SK-MEL-5 (cell line): ENCODE measurements around the genes DNAJC19 and SOX2.

RAMPAGE:
- cytosol, long total RNA: no peak
- long total RNA: no peak
- nucleus, long total RNA: no peak
Measured at GRCh38 chr3:177449399-177449761, 252.1 kb upstream of the TBL1XR1 start.

DNA sequence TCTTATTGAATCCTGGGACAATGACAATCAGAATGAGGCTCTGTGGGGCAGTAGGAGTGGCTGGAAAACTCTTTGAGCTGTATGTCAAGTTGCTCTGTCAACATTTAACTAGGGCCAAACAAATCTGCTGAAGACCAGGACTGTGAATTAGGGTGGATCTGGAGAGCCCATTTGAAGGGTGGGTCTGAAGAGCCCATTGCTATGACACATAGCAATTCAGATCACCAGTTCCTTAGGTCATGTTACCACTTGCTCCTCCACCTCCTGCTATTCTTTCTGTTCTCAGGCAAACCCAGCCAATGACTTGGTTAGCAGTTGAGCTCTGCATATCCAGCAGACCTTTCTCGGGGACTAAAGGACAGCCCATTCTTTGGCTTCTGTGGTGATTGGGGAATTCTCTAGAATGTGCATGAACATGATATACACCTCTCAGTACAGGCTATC, 286.3 kb upstream of the TBL1XR1 start:
RAMPAGE:
- cytosol, long total RNA: no peak
- long total RNA: no peak
- nucleus, long total RNA: no peak

DNA sequence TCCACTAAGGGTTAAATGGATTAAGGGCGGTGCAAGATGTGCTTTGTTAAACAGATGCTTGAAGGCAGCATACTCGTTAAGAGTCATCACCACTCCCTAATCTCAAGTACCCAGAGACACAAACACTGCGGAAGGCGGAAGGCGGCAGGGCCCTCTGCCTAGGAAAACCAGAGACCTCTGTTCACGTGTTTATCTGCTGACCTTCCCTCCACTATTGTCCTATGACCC, 38.5 kb downstream of the ZMAT3 start:
RAMPAGE:
- cytosol, long total RNA: no peak
- long total RNA: no peak
- nucleus, long total RNA: no peak

DNA sequence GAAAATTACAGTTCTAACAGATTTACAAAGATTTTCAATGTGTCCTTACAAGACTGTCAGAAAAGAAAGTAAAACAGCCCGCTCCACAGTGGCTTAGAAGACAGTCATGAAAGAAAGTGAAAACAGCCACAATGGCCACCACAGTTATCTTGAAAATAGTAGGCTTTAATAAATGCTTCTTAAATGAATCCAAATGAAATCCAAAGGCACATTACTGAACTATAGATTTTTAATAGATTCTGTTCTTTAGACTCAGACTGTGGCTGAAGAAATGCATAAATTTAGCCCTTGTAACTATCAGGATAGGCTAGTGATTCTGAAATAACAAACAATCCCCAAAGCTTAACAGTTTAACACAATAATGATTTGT, 6.6 kb upstream of the ZNF639 start:
RAMPAGE:
- cytosol, long total RNA: no peak
- long total RNA: no peak
- nucleus, long total RNA: no peak

DNA sequence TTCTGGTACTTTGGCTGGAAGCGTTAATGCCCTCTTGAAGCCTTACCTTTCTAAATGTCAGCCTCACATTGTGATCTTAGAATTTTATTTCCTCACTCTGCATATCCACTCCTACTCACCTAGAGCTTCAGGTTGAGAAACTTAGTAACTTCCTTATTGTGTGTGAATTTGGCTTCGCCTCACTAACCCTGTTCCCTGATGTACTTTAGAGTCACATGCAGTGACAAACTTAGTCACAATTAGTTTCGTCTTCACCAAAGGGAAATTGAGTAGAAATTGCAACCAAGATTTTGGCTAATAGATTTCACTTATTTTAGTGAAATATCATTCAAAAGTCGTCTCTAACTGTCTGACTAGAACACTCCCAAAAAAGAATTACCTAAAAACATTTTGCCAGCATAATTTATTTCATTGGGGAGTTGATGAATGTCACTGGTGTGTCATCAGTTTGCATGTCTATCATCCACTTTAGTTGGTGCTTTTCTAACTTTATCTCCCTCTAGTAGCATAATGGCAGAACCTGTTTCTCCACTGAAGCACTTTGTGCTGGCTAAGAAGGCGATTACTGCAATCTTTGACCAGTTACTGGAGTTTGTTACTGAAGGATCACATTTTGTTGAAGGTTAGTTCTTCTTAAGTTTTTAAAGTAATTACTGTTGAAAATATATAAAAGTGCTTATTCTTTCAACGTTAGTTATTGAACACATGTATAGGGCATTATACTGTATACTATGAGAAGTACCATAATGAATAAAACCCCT, 1.0 kb downstream of the MFN1 start:
RAMPAGE:
- cytosol, long total RNA: no peak
- long total RNA: no peak
- nucleus, long total RNA: no peak

DNA sequence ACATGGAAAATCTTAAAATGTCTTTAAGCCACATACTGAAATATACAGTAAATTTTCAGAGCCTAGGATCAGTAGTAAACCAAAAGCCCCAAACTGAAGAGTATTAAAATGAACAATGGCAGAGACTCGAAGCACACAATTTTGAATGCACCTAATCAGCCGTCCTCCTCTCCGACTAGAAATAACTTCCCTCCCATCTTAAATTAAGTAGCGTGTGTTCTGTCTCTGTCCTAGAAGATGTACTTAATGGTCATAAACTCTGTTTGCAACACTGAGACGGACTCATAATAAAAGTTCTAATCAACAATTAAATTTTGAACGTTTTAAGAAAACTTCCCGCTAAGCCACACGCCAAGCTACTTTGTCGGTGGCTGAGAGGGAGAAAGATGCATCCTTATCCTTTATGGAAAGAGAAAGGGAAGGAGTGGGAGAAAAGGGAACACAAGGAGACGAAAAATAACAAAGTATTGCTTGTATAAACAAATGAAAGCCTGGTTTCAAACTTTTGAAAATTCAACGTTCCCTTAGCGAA, 1.0 kb downstream of the GNB4 start:
RAMPAGE:
- cytosol, long total RNA: no peak
- long total RNA: no peak
- nucleus, long total RNA: no peak

DNA sequence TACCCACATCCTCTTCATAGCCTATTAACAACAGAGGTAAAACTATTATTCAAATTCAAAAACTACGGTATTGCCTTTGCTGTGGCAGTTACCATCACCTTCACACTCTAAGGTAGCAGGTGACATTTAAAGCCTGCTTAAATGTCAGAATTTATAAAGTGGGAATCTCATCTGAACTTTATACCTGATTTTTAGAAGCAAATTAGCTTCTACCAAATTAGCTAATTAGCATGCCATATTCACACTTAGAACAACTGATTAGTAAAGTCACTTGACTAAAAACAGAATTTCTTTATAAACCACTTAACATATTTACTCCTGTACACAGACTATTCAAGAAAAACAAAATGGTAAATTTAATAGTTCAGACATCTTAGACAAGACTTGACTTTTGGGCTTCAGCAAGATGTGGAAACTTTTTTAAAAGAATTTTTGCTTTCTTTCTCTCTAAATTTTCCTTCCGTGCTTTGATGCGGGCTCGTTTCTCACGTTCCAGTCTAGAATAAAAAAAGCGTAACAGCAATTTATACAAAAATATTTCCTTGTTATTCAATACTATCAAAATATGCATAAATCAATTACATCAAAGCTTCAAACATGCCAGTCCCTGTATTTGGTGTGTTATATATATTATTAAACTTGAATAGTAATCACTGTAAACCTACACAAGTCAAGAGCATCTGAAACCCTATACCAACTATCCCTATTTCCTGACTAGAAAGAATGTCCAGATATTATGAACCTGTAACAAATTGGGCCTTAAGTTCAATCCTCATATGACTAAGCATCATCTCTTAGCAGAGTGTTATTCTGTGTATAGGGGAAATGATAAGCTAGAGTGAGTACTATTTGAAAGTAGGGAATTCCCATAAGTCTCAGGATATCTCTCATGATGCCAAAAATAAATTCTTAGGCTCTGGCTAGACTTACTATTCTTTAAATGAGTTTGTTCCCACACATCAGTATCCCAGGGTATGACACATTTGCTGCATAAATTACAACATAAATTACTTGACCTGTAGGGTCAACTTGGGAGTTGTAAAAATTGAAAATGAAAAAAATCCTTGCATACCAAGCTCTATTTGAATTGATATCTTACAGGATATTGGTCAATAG, 15.6 kb downstream of the MRPL47 start:
RAMPAGE:
- cytosol, long total RNA: no peak
- long total RNA: no peak
- nucleus, long total RNA: no peak

DNA sequence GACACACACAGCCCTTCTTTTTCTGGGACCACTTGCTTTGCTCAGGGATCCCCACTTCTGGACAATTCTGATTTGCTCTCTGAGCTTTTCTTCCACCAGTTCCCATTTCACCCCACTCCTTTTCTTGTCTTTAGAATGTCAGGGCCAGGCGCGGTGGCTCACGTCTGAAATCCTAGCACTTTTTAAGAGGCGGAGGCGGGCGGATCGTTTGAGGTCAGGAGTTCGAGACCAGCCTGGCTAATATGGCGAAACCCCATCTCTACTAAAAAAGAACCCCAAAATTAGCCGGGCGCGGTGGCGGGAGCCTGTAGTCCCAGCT, 903 bp downstream of the USP13 start:
RAMPAGE:
- cytosol, long total RNA: no peak
- long total RNA: no peak
- nucleus, long total RNA: no peak

RAMPAGE:
- cytosol, long total RNA: start-site peak on the minus strand at chr3:180989661-180989816, 5,424 and 5,049 reads in 2 replicates
- long total RNA: start-site peak on the minus strand at chr3:180989661-180989751, 3,157 and 2,511 reads in 2 replicates
- nucleus, long total RNA: start-site peak on the minus strand at chr3:180989673-180989751, 844 and 262 reads in 2 replicates
Measured at GRCh38 chr3:180988952-180990211, at the start of gene DNAJC19. TSS of gene DNAJC19 (minus strand) at chr3:180989736.

DNA sequence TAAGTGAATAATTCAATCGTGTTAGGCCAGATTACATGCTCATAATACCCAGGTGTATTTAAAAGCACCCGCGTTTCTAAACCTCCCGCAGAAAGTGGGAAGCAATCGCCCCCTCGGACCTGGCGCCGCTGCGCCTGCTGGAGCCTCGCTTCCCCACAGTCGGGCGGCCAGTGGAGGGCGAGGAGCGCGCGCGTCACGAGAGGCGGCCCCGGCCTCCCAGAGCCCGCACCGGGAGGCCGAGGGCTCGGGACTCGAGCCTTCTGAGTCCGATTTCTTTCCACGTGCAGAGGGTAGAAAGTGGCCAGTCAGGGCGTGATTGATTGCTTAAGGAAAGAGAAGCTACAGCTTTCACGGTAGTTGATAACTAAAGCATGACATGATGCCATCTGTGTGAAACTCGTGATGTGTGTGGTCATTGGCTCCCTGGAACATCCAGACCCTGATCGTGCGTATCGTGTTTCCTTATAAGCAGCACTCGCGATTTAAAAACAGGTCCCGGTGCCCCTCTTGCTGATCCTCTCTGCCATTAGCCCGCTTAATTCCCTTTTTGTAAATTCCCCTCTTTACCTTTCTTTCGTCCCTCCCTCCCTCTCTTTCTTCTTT, 15.7 kb upstream of the SOX2 start:
RAMPAGE:
- cytosol, long total RNA: no peak
- long total RNA: no peak
- nucleus, long total RNA: no peak

DNA sequence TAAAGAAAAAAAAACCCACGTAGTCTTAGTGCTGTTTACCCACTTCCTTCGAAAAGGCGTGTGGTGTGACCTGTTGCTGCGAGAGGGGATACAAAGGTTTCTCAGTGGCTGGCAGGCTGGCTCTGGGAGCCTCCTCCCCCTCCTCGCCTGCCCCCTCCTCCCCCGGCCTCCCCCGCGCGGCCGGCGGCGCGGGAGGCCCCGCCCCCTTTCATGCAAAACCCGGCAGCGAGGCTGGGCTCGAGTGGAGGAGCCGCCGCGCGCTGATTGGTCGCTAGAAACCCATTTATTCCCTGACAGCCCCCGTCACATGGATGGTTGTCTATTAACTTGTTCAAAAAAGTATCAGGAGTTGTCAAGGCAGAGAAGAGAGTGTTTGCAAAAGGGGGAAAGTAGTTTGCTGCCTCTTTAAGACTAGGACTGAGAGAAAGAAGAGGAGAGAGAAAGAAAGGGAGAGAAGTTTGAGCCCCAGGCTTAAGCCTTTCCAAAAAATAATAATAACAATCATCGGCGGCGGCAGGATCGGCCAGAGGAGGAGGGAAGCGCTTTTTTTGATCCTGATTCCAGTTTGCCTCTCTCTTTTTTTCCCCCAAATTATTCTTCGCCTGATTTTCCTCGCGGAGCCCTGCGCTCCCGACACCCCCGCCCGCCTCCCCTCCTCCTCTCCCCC, at the start of gene SOX2:
Gene SOX2 (plus strand): TSS at position 311 of the 667 bp plus-strand sequence.
RAMPAGE:
- cytosol, long total RNA: no peak
- long total RNA: no peak
- nucleus, long total RNA: no peak

DNA sequence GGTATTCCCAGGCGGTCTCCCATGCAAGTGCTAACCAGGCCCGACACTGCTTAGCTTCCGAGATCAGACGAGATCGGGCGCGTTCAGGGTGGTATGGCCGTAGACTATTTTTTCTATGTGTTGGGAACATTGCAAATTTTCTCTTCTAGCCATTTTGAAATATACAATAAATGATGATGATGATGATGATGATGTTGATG, 111.1 kb downstream of the SOX2 start:
RAMPAGE:
- cytosol, long total RNA: no peak
- long total RNA: no peak
- nucleus, long total RNA: no peak

DNA sequence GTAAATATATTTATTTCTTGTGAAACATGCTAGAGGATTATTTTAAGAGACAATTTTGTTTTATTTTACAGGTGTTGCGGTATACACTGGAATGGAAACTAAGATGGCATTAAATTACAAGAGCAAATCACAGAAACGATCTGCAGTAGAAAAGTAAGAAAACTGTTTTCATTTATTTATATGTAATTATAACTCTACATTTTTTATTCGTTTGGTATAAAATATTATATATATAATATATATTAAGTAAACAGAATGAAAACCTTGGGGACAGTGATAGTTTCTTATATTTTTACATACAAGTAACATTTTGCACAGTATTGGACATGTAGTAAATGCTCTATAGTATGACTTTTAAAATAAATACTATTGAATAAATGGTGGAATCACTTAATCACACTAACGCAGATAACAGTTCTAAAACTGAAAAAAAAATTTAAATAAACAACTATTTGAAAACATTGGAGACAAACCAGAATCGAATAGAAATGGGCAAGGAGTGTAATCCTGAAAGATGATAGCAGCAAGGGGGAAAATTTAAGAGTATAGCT, 55.2 kb downstream of the ATP11B start:
RAMPAGE:
- cytosol, long total RNA: no peak
- long total RNA: no peak
- nucleus, long total RNA: no peak

RAMPAGE:
- cytosol, long total RNA: no peak
- long total RNA: no peak
- nucleus, long total RNA: no peak
Measured at GRCh38 chr3:182920085-182921193, 59.9 kb downstream of the DCUN1D1 start.

DNA sequence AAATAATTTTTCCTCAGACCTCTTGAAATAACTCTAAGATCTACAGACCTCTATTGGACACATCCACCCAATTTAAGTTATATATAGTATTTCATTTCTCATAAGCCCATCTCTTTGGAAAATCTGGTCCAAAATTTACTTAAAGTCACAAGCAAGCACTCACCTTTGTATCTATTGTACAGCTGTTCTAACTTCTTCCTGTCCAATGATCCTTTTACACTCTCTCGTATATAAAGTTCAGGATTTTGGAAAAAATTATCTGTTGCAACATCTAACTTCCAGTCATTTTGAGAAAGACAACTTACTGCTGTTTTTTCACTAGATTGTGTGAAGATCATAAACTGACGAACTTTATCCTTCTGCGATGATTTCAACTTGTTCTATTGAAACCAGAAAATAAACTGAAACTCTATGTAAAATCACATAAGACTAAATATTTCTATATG, 14.9 kb downstream of the DCUN1D1 start:
RAMPAGE:
- cytosol, long total RNA: no peak
- long total RNA: no peak
- nucleus, long total RNA: no peak

DNA sequence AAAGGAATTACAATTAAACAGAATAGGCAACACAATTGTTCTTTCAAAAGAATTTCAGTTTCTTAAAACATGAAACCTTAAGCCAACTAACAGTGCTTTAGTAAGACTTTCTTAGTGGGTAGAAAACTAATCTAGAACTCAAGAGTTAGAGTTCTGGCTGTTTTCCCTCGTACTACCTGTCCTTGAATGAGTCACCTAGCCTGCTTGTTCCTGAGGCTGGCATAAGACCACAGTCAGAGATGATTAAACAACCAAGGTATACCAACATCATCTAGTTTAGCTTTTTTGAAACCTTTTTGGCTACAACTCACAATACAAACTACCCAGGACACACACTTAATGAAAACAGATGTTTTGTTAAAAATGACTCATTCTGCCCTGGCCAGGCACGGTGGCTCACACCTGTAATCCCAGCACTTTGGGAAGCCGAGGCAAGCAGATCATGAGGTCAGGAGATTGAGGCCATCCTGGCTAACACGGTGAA, 4.6 kb downstream of the MCCC1 start:
RAMPAGE:
- cytosol, long total RNA: no peak
- long total RNA: no peak
- nucleus, long total RNA: no peak

DNA sequence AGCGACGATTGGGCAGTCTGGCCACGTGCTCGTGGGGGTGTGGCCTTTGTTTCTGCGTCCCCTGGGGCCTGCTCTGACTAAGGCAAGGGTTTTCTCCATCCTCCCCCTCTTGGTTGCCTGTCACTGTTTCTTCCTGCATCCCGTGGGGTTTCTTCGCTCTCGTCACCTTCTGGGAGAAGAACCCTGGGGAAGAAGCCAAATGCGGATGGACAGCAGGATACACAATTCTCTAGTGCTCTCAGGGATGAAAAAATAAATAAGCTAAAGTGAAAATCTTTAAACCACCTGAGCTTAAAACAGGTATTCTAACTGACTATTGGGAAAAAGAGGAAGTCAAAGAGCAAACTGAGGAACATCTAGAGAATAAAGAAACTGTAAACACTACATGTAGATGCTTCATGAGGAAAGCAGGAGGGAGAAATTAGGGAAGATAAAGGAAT, 360 bp upstream of the MCCC1 start:
RAMPAGE:
- cytosol, long total RNA: no peak
- long total RNA: no peak
- nucleus, long total RNA: no peak

DNA sequence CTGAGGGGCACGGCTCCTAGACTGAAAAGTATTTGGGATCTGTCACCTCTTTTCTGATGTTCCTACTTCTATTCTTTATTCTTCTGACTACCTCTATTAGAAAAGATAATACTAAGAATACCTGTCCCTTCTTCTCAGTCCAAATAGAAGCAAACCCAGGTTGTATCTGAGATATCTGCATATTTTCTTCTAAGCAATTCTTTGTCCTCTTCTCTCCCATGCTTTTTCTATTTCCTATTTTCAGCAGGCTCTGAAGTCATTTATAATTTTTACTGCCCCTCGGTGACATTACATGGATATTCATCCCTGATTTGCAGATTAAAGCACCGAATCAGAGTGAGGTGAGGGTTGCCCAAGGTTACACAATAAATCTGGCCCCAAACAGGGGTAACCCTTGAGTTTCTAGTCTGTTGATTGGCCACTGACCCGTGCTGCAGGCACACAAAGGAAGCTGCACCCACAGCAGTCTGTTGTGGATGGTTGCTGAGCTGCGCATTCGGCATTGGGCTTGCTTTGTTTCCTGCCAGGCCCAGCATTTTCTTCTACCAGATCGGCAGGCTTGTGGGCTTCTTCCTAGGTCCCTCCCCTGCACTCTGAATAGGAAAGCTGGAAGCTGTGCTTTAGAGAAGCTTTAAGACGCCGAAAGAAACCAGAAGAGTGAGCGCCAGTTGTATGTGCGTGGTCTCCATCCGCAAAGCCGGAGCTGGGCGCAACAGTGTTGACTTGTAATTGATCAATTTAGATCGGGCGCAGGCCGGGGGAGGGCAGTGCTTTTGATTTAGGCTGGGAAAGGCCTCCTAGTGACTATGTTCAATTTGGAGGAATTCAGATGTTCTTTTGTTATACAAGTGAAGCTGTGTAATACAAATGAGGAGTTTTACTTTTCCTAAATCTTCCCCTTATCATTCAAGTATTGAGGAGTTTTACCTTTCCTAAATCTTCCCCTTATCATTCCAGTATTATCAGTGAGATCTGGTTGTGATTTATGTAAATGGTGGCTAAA, 12.1 kb downstream of the B3GNT5 start:
RAMPAGE:
- cytosol, long total RNA: no peak
- long total RNA: no peak
- nucleus, long total RNA: no peak

DNA sequence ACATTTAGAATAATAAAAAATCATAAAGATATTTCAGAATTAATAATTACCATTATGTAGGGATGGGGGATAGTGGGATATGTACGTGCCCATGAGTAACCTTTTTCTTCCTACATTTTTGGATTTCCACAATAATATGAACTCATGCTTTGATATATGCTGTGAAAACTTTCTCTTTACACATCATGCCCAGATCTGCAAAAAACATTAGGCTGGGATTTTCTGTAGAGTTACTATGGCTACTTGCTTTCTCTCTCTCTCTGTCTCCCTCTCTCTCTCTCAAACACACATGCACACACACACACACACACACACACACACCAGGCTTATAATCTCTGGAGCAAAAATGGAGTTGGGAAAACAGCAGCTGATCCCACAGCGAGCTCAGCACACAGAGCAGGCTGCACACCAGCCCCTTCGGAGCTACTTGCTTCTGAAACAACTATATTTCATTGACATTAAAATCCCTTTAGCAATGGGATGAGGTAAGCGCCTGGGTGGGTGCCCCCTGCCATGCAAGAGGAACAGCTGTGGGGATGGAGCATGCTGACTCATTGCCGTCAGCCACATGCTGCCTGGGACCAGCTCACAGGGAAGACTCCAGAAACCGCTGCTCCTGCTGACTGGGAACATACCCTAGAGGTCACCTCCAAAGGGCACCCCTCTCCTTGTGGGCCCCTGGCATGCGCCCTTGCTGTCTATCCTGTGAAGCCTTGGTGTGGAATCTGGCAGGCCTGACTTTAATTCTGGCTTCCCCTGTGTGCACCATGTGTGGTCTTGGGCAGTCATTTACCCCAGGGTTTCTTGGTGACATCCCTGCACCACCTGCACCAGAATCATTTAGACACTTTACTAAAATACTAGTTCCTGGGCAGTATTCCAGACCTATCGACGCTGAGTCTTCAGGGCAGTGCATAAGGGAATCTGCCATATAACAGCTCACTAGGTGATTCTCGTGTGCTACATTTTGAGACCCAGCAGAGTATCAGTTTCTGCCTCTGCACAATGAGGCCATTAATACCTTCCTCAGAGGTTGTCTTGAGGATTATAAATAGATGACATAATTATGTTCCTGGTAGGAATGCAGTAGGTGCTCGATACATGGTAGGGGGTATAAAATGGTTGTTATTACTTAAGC, 45.8 kb downstream of the B3GNT5 start:
RAMPAGE:
- cytosol, long total RNA: no peak
- long total RNA: no peak
- nucleus, long total RNA: no peak

RAMPAGE:
- cytosol, long total RNA: no peak
- long total RNA: no peak
- nucleus, long total RNA: no peak
Measured at GRCh38 chr3:183486877-183487394, 58.5 kb upstream of the MCF2L2 start.